Right cardiac atrium (tissue), 1 donor: ENCODE measurements around the genes NPTXR and SYNGR1.

DNA sequence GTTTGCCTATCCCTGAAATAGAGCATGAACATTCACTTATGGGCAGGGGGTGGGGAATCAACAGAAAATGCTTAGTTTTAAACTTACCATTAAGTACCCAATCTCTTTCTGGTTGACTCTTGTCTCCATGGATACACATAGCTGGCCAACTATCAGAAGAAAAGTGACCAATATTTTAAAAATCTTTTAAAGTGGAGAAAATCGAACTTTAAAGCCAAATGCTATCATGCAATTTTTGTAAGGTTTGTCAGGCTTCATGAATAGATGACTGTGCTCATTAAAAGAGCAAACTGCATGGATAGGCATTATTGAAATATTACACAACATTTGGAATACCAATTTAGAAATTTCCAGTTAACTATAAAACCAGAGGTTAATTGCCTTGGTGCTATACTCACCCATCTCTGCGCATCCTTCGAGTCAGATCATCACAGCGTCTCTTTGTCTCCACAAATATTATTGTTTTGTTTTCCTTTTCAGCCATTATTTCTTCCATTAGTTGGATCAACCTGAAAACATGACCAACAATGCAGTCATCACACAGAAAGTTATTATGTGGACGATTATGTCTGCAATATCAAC is 12.4 kb downstream of the DDX17 start:
- PRO-cap, result no peak

GRCh38 chr22:38670764-38671470 is 10.8 kb upstream of the TOMM22 start:
- PRO-cap, result no peak

GRCh38 chr22:38682986-38683330 is 1.2 kb downstream of the TOMM22 start:
- PRO-cap, result no peak

GRCh38 chr22:38718260-38718753 is 12.6 kb downstream of the GTPBP1 start:
- PRO-cap, result no peak

- PRO-cap, result bidirectional peak, plus-strand start at chr22:38844151, minus-strand start at chr22:38844028
Observed at GRCh38 chr22:38843967-38844704, at the start of gene NPTXR. Gene NPTXR (minus strand): TSS chr22:38844028.

GRCh38 chr22:38881361-38881927 is 9.4 kb upstream of the CBX6 start:
- PRO-cap, result bidirectional peak, plus-strand start at chr22:38881605, minus-strand start at chr22:38881564

- PRO-cap, result unidirectional peak, minus-strand start at chr22:38936416
Observed at GRCh38 chr22:38936300-38936499, 21.2 kb upstream of the APOBEC3A start.

DNA sequence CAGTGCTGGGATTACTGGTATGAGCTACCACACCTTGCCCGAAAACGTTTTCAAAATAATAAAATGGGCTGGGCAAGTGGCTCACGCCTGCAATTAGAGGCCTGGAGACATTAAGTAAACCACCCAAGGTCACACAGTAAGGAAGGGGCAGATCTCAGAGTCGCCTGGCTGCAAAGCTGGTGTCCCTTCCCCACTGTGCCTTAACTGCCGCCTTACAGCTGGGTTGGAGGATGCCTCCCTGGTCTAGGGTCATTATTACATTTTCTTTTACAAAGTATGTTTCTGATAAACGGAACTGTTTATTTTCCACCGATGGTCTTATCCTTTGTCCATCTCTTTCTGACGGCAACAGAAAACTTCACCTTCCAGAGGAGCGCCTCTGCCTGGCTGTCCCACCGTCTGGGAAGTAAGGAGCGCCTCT is 1.4 kb upstream of the APOBEC3B start:
- PRO-cap, result no peak

DNA sequence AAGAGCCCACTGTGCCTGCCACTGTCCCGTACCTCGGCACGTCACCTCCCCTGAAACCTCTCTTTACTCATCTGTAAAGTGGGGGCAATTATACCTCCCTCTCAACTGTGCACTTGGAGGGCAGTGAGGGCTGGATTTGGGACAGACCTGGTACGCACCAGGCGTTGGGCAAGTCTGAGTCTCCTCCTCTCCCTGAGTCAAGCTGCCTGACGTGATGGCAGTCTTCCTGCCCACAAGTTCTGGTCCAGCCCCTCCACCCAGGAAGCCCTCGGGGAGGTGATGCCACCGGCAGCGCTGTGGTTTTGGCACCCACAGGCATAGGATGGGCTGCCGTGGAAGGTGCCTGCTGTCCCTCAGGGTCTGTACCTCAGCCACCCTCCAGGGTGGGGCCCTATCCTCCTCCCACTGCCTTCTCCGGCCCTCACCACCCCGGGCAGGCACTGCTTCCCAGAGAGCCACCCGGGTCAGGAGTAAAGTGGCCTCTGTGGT is 6.6 kb upstream of the APOBEC3H start:
- PRO-cap, result no peak

GRCh38 chr22:39151278-39152139 is 971 bp downstream of the CBX7 start:
- PRO-cap, result no peak

DNA sequence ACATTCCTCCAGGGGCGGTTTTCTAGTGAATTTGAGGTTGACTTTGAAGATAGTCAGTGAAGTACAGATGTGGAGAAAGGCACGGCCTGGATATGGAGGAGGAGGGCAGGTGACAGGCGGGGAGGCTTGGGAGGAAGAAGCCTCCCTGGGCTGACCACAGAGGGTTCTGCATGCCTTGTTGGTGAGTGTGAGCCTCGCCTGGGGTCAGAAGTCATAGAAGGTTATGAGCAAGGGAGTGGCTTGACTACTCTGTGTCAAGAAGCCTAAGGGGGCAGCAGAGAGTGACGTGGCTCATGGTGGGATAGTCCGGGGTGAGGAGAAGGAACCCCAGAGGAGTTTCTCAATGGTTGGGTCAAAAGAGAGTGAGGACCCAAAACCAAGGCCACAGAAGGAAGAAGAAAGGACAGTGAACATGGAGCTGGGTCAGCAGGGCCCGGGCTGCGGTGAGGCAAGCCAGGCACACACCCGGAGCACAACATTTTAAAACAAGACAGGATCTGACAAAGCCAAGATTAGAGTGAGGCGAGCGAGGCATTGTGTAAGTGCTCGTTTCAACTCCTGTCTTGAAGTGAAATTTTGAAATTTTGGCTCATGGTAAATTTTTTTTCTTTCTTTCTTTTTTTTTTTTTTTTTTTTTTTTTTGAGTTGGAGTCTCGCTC is 32.0 kb downstream of the PDGFB start:
- PRO-cap, result no peak

GRCh38 chr22:39237261-39237846 is 7.4 kb downstream of the PDGFB start:
- PRO-cap, result bidirectional peak, plus-strand start at chr22:39237655, minus-strand start at chr22:39237459

DNA sequence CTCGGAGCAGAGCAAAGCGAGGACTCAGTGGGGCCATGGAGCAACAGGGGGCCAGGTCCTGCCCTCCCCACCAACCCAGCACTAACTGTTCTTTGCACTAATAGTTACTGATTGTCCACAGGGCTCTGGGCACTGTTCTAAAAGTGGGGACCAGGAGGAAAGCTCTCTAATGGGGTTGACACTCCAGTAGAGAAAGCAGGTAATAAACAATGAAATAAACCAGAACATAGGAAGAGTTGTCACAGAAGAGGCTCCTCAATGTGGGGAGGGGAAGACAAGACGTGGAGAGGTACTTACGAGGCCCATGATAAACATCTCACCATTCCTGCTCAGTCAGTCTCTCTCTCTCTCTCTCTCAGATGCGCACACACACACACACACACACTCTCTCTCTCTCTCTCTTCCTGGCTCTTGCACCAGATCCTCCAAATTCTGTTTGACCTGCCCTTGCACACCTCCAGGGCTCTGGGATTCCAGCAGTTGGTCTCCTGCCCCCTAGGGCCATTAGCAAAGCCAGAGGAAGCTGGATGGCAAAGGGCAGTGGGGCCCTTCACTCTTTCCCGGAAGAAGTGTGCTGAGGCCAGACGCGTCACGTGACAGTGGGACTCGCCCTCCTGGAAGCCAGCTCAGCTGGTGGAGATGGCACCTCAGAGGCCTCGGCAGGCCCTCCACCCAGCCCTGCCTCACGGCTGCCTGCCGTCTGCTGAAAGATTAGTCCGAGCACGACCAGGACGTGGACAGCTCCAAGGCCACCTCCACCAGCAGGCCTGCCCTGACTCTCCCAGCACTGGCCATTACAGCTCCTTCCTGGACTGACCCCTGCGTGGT is 4.0 kb downstream of the PDGFB start:
- PRO-cap, result no peak

DNA sequence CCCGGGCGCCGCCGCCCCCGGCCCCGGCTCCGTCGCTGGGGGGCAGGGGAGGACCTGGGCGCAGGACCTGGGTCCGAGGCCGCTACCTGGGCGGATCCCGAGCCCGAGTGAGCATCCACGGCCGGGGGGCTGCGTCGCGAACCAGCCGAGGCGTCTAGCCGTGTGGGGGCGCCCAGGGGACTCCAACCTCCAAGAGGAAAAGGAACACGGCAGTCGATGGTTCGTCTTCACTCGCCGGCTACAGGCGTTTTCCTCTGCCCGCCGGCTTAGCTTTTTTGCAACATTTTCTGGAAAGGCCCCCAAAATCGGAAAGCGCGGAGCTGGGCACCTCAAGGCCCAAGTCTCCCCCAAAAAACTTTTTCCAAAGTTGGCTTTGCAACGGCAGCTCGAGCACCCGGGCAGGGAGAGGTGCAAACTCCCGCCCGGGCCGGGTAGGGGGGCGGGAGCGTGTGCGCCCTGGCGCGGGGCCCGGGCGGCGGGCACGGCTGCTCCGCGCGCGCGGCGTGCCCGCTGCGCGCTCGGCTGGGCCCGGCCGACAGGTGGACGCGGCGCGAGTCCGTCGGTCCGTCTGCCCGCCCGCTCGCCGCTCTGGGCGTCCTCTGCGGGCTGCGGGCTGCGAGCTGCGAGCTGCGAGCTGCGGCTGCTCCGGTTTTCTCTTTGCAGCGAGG is 527 bp downstream of the PDGFB start:
- PRO-cap, result bidirectional peak, plus-strand start at position 515 of the sequence, minus-strand start at position 194 of the sequence

DNA sequence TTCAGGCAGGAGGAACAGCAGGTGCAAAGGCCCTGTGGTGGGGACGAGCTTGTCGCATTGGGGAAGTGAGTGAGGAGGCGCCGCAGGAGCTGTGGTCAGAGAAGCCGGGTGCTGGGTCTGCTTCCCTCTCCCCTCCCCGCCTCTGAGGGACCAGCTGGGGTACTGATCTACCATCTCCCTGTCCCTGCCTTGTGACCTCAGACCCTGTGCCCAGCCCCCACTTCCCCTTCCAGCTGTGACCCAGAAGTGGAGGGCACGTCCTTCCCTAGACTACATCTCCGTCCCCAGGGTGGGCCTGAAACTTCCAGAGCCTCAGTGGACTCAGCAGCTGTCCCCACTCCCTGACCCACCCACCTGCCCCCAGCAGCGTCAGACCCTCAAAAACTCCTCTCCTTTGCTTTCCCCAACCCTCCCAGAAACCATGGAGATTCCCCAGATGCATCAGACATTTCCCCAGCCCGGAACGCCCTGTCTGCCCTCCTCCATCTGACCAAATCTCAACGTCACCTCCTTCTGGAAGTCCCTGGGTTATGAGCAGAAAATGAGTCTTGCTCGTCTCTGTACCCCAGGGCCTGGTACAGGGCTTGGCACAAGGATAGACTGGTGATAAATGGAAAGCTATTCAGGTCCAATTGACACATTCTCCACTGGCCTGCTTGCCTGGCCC is 19.8 kb upstream of the PDGFB start:
- PRO-cap, result no peak

DNA sequence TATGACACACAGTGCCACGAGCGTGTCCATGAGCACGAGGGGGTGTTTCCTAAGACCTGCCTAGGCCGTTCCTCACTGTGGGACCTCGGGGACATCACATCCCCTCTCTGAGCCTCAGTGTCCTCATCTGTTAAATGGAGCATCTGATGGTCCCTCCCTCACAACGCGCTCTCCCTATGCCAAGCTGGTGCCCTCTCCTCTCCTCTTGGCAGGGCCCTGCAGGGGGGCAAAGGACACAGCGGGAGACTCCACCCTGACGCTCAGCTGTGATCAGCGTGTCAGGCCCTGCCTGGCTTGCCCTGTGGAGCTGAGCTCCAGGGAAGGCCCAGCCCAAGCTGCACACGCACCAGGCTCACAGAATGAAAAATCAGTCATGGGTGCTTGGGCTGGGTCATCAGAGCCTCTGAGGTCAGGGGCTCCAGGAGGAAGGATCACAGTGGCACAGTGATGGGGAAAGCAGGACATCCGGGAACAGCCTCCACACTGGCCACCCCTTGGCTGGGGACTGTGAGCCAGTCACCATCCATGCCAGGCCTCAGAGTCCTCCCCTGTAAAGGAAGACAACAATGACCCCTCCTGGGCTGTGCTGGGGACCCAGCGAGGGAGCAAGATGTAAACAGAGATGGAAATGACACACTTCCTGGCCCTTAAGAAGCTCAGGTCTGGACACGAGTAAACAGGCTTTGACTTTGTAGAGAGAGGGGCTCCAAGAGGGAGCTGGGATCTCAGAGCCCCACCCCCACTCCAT is 36.7 kb downstream of the RPL3 start:
- PRO-cap, result no peak

- PRO-cap, result no peak
Observed at GRCh38 chr22:39286713-39287062, 32.7 kb downstream of the RPL3 start.

DNA sequence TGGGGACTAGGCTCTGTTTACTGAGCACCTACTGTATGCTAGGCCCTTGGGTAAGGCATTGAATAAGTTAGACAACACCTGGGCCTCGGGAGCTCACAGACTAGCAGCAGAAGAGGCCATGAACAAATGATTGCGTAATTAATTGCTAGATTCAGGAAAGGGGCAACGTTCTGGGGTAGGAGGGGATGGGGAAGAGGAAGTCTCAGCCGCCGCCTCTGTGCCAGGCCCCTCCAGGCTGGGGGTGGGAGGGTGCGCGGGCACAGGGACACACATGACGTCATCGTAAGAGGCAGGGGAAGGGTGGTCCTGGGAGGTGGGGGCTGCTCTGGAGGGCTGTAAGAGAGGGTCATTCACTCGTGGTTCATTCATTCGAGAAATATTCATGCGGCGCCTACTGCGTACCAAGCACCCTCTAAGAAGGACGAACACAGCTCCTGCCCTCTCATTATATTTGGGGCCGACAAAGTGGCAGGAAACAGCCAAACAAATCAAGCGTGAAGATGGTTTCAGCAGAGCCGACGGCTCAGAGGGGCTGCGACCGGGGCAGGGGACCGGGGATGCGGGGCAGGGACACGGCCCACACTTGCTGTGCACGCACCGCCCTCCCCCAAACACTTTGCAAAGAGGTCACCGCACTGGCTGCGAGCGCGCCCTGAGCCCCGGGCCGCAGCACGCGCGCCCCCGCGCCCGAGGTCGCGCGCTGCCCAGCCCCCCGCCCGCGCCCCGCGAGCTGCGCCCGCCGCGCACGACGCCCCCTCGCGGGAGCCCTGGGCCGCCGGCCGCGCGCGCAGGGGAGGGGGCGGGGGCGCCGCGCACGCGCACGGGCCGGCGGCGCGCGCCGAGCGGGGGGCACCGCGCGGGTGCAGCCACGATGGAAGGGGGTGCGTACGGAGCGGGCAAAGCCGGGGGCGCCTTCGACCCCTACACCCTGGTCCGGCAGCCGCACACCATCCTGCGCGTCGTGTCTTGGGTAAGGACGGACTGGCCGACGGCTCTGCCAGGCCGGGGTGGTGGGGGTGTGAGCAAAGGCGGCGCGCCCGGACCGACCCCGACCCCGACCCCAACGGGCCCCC is at the start of gene SYNGR1:
Gene SYNGR1 (plus strand): TSS at position 852 of the 1,073 bp plus-strand sequence.
- PRO-cap, result bidirectional peak, plus-strand start at position 286 of the sequence, minus-strand start at position 243 of the sequence; bidirectional peak, plus-strand start at position 852 of the sequence, minus-strand start at position 769 of the sequence

GRCh38 chr22:39351341-39352293 is 1.8 kb downstream of the SYNGR1 start:
- PRO-cap, result no peak

- PRO-cap, result no peak
Observed at GRCh38 chr22:39473449-39473665, 16.5 kb downstream of the MGAT3 start.